ENCODE results near the genes TLDC2 and BLCAP.

DNA sequence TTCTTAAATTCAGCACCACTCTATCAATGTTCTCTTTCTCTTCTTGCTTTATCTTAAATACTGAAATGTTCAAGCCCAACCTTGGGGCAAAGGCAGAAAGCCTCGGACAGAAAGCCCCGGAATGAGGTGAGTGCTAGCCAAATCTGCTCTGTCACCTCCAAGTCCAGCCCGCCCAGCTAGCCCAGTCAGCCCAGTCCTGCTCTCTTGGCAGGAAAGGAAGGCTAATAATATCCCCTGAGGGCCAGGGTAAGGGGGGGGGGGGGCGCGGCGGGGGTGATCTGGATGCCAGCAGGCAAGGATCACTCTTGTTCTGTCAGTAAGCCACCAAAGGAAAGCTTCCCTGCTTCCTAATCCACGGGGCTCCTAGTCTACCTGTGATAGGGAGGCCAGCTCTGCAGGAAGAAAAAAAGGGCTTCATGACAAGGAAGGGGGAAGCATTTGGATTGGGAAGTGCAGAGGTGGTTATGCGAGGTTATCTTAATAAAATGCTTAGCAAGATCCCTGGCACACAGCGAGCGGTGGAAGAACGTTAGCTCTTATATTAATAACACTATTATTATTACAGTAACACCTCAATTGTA, 1.1 kb downstream of the NDRG3 start:
- PRO-cap: no peak

- PRO-cap: bidirectional peak, plus-strand start at chr20:36835841, minus-strand start at chr20:36835703
Measured at GRCh38 chr20:36835322-36836041, 27.9 kb downstream of the SOGA1 start.

- PRO-cap: bidirectional peak, plus-strand start at chr20:36848553, minus-strand start at chr20:36848386
Measured at GRCh38 chr20:36848263-36848807, 15.0 kb downstream of the SOGA1 start.

DNA sequence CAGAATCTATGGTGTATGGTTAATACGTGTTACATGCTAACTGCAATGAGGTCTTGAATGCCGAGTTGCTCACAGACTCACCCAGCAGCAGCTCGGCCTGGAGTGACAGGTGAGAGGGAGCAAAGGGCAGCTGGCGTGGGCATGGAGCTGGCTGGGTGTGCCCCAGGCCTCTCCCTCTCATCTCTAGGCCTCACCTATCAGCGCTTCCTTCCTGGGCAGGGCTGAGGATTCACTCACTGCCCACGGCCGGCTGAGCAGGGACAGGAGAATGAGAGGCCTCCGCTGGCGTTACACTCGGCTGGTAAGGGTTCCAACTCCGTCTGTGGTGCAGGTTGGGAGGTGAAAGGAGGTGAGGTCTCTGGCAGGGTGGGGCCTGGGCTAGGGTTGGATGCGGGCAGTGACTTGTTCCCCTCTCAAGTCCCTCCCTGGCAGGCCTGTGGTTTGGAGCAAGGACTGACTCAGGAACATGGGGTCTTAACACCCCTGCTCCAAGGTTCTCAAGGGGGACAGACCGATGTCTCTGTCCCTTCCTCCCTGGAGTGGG, at the start of gene TLDC2:
Gene TLDC2, plus strand, starts transcription at position 232 of the 544 bp plus-strand sequence.
- PRO-cap: bidirectional peak, plus-strand start at position 257 of the sequence, minus-strand start at position 107 of the sequence; unidirectional peak, minus-strand start at position 322 of the sequence

DNA sequence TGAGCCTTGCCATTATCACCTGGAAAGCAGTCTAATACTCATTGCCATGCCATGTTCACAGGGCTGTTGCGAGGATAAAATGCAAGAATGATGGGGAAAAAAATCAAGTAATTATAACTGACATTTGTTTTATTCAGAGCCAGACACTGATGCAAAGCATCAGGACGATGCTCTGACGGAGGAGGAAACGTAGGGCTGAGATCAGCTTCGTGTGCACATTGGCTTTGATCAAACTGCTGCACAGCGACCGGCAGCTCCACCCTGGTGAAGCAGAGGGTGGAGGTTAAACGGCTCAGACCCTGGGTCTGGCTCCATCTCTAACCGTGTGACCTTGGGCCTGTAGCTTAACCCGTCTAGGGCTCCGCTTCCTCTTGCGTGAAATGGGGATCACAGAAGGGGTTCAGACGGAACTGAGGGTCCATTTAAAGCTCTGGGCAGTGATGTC, 796 bp downstream of the RBL1 start:
- PRO-cap: unidirectional peak, plus-strand start at position 227 of the sequence

GRCh38 chr20:37178755-37179188, 358 bp upstream of the RPN2 start:
- PRO-cap: bidirectional peak, plus-strand start at chr20:37179094, minus-strand start at chr20:37178938

DNA sequence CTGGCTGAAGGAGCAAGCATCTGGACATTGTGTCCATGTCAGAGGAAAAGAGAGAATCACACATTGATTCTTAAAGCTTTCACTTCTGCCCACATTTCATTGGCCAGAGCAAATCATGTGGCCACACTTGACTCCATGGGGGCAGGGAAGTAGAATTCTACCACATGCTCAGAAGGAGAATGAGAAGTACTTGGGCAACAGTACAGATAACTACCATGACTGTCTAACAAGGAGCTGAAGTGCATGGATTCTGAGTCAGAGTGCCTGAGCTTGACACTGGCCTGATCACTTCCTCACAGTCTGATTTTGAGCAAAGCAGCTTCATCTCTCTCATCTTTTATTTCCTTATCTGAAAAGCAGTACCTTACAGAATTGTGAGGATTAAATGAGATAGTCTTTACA, 38.5 kb downstream of the GHRH start:
- PRO-cap: no peak

DNA sequence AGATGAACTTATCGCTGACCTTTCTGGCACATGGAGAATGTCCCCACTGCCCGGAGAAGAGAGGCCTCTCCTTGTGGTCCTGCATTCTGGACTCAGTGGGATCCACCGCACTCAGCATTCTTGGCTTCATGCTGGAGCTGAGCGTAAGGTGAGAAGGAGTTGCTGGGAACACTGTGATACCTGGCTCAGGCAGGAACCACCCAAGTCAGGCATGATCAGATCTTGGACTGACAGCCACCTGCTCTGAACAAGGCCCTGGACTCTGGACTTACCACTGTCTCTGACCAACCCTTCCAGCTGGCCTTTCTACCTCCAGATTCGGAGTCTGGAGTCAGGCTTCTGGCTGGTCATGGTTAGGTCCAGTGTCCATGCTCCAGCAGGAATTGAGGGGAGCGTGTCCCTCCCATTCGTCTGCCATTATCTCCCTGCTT, 5.7 kb upstream of the MANBAL start:
- PRO-cap: no peak

DNA sequence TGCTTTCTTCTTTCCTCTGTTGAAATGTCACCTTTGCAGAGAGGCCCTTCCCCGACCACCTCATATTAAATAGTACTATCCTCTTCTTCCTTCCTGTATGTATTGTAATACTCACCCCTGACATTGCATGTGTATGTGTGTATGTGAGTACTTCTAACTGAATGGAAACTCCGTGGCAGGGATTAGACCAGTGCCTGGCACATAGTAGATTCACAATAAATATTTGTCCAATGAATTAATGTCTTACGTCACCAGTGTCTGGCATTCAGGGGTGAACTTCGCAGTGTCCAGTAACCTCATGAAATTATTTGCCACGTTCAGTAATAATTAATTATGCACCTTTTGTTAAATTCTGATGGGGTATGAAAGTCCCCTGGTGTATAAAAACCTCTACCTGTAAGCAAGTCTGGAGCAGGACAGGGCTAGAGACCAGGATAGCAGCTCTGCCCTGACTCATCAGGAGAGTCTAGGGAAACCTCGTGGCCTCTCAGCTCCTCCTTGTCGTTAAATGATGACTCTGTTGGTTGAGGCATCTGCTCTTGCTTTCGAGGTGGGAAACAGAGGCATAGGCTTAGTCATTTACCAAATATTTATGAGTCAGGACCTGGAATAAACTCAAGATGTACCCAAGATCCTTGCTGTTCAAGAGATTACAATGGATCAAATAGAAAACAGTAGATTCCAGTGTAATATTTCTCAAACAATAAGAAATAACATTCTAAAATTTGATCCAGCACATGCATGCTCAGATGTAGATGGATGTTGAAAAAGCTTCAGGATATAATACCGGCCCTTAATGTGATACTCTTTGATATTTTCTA, 5.4 kb downstream of the MANBAL start:
- PRO-cap: unidirectional peak, minus-strand start at position 458 of the sequence

DNA sequence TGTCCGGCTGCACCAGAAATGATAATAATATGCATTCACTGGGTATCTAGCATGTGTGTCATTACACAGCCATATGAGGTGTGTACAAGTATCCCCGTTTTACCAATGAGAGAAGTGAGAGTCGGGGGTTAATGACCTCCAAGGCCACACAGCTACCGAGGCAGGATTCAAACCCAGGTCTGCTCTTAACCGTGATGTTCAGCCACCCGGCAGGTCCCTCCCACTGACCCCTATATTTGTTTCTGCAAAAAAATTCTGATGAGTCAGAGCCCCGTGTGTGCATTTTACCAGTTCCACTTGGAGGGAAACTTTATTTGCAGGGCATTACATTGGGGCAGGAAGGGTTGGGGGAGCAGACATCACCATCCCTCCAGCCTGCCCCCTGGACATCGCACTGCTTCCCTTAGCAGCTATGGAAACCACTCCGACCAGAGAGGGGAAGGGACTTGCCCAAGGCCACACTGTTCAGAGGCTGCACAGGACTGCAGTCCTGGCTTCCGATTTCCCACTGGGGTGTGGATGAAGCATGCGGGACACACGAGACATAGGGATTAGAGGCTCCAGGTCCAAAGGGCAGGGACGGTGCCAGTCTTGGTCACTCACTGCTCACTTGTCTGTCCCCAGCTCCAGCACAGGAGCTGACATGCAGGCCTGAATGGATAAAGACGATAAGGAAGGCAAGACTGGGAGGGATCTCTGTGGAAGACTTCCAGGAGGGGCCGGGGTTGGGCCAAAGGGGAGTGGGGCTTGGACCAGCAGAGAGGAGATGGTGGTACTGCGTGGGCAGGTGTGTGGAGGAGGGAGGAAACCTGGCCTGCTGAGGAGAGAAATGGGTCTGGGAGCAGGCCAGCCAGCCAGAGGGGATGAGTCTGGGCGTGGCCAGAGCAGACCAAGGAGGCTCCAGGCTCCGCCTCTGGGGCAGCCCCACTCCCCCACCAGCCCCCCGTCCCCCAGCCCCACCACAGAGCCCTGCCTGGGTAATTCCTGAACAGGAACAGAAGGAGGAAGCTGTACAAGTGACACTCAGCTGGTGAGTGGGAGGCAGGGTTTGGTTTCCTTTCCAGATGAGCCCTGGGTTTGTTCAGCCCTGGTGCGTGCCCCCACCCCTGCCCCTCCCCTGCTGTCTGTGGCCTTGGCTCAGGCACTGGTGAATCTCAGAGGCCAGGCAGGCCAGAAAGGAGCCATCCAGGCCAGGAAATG, 9.9 kb upstream of the SRC start:
- PRO-cap: bidirectional peak, plus-strand start at position 1,157 of the sequence, minus-strand start at position 865 of the sequence

GRCh38 chr20:37336873-37337190, 9.1 kb upstream of the SRC start:
- PRO-cap: unidirectional peak, plus-strand start at chr20:37336944

DNA sequence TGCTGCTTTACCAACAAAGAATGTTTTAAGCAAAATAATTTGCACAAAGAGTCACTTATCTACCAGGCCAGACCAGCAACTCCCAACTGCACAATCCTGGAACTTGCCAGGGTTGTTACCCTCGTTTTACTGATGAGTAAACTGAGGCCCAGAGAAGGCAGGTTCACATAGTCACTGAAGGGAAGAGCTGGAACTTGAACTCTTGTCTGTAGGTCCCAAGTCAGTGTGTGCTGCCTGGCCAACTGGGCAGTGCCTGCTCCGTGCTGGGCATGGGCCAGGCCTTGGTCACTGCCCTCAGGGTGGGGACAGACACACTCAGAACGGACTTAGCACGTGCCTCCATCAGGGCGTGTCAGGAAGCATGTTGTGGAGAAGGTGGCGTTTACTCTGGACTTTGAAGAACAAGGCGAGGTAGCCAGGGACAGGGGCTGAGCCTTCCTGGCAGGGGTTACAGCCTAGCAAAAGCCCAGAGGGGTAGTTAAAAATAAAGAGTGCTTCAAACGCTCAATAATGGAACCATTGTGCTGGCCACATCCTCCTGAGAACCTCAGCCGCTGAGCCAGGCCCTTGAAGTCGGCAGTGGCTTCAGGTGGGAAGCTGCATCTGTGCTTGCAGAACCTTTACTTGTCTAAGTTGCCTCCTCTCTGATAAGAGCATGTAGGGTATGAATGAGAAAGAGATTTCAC, 2.4 kb upstream of the SRC start:
- PRO-cap: bidirectional peak, plus-strand start at position 397 of the sequence, minus-strand start at position 244 of the sequence

DNA sequence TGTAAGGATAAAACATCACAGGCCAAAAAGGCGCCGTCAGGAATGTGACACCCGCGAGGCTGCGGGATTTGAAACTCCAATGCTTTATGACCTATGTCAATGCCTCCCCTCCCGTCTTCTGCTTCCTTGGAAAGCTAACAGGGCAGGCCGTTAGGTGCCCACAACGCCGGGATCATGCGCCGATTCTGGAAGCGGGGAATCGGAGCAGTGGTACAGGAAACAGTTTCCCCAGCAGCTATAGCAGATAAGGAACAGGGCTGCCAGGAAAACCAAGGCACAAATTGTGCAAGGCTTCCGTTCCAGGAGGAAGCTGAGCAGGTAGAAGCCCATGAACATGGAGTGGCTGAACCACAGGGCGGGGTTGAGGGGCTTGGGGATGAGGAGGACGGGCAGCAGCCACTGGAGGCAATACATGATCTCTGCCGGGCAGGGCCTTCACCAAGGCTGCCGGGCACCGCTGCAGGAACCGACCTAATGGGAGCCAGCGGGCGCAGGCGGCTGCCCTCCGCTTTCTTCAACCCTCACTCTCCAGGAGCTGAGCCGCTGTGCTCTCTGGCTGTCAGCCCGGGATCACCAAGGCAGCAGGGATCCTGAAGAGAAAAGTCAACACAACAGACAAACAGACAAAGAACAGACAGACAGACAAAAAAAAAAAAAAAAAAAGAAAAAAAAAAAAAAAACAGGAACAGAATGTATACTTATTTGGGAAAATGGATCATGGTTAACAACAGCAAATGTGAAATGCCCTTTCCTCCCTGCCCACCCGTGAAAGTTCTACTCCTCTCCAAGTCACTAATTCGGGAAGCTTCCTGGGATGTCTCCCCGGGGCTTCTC, 2.1 kb upstream of the NNAT start:
- PRO-cap: no peak

DNA sequence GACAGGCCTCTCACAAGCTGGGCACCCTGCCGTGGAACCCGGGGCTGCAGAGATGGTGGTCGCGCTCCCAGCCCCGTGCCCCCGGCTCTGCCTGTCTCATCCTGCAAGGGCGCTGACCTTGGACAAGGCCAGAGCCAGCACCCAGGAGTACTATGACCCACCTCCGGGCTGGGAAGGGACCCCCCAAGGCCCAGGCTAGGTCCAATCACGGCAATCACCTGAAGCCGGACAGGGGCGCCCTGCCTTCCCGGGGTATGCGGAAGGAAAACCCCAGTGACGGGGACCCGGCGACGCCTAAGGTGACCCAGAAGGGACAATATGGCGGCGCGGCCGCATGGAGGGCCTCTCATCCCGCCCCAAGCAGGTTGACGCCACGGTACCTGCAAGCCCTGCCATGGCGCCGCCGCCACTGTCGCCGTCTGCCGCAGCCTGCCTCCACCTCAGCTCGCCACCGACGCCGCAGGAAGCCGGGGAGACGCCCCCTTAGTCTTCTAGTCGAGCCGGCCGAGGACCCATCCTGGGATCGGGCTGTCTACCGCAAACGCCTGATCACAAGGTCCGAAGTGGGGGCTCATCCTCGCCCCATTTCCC, at the start of gene BLCAP:
Gene BLCAP, minus strand, starts transcription at position 464 of the 591 bp plus-strand sequence.
- PRO-cap: bidirectional peak, plus-strand start at position 307 of the sequence, minus-strand start at position 256 of the sequence; bidirectional peak, plus-strand start outside the sequence, minus-strand start at position 421 of the sequence

DNA sequence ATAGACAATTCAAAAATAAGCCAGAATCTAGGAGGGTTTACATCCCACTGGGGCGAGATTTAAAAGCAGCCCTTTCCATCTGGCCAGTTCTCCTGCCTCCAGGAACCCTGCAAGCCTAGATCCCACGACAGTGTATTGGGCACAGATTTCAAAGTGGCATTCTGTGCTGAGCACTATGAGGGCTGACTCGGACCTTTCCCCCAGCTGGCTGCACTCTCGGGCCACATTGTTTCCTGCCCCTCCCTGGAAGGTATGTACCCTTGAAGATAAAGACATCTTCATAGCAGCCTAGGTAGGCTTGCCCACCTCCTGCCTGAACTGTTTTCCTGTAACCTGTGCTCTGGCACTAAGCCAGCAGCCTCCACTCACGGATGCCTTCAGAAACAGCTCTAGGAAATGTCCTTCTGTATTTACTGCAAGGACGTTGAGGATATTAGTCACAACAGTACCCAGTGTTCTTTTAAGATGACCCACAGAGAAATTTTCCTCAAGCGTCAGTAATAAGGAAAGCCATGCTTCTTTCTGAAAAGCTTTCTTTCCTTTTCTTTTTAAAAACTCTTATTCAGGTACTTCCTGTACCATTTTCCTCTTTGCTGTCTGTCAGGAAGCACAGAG, 43.7 kb downstream of the TTI1 start:
- PRO-cap: no peak

DNA sequence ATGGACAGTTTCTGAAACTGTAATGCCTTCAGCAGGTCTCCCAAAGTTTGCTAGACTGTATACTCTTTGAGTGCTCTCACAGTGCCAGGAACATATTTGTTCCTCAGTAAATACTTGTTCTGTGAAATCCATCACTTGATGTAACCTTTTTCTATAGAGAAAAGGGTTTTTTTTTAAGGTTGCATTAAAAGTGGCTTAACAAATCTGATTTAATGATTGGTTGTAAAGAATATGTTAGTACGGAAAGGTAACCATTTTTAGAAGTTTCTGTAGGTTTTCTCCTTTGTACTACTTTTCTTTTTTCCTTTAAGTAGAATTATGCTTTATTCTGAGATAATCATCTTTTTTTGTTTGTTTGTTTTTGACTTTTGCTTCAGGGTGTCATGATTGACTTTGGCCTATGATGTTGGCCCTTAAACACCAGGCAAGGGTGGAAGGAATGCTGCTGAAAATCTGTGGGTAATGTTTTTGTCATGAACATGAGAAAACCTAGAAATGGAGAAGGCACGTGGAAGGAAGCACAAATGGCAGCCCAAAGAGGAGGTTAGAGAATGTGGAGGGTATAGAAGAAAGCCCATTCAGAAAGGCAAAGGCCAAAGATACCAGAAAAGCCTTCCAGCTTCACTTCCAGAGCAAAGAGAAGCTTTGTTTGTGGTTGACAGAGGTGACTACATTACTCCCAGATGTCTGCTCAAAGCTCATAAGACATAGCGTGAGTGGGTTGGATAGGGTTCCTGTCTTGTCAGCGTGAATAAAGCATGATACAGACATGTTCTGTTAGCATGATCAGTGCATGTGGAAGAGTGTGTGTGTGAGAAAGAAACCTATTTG, 36.5 kb downstream of the RPRD1B start:
- PRO-cap: no peak

DNA sequence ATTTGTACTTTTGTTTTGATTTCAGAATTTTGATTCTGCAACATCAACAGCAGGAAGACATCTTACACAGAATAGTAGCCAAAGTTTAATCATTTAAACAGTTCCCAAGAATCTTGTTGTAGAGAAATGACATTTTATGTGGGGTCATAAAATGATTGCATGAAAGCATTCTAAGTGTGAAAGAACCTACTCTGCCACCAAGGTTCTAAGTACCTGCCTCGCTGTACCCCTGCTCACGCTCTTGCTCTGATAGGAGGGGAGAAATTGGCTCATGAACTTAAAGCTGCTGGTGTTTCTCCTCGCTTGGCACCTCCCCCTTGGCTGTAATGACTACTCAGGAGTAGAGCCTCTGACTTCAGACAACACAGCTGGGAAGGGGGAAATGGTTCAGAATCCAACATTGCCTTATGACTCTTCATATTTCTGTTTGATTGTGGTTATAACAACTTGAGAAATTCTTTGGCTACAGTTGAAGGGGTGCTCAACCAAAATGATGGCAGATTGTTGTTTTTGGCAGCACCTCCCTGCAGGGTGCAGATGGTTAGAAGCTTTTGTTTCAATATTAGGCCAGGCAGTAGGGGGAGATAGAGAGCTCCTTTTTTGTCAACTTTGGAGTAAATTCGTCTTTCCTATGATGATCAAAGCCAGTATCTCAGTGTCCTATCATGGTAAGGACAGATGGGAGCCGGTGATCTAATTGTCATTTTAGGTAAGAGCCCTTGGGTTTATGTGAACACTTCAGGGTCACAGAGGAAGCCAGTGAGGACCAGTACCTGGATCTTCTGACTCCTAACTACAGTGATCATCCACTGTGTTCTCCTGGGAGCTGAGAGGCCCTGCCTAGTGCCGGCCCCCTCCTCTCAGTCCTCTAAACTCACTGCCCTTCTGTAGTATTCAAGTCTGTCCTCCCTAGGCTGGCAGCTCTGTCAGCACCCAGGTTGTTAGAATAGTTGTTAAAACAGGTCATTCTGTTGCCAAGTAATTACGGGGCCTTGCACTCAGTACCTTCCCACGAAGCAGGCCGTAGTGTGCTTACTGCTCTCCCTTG, 39.8 kb downstream of the RPRD1B start:
- PRO-cap: no peak

- PRO-cap: no peak
Measured at GRCh38 chr20:38084271-38085337, 51.1 kb downstream of the RPRD1B start.

DNA sequence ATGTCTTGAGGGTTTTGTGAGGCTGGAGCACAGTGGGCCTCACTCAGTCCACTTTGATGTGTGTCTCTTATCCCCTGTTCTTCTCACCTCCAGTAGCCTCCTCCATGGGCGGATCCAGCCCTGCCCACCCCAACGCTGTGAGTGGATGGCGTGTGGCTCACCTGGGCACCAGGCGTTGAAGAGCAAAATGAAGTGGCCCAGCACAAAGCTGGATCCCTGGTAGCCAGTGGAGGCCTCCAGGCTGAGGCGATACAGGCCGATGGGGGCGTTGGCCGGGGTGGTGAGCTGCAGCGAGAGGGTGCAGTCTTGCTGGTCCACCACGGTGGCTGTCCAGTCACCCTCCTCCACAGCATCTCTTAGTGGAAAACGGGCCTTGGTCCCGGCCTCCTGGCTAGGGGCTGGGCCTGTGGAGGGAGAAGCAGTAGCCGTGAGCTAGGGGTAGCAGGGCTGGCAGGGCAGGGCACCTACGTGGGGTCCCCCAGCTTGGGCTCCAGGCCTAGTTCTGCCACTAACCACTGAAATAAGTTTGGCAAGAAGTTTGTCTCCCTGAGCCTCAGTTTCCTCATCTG, 9.3 kb downstream of the TGM2 start:
- PRO-cap: no peak

- PRO-cap: no peak
Measured at GRCh38 chr20:38173160-38173832, 8.2 kb upstream of the TGM2 start.

Data from rectum (tissue), 1 donor.